Endodermal cell (in vitro differentiated cells): ENCODE measurements around a stretch of chr3.

- PRO-cap: no peak
These were observed 59.7 kb downstream of the ATP2C1 start for GRCh38 chr3:130953545-130954079.

- PRO-cap: no peak
These were observed 66.2 kb downstream of the ASTE1 start for GRCh38 chr3:130960094-130961128.

DNA sequence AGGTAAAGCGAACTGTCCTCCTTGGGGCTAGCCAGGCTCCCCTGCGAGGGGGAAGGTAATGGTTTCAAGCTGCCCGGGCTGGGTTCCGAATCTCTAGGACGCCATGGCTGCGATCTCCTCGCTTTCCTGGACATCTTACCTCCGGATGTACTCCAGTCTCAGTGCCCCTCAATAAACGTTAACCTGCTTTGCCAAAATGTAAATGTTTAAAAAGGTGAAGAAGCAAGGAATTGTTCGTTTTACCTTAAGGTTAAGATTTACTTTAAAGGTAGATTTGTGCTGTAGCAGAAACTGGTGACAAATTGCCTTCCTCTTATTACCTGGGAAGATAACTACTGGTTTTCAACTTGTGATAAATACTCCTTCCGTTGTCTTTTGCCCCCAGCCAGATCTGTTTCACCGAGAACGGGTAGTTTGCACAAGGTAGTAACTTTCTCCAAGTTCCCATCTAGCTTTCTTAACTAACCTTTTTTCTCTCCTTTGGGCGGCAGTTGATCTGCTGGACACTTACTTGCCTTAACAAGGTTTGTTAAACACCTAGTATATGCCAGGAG lies 405 bp downstream of the NEK11 start:
- PRO-cap: no peak

- PRO-cap: no peak
These were observed 1.9 kb downstream of the NUDT16 start for GRCh38 chr3:131383359-131383936.

GRCh38 chr3:131383937-131384694 lies 2.5 kb downstream of the NUDT16 start:
- PRO-cap: no peak

DNA sequence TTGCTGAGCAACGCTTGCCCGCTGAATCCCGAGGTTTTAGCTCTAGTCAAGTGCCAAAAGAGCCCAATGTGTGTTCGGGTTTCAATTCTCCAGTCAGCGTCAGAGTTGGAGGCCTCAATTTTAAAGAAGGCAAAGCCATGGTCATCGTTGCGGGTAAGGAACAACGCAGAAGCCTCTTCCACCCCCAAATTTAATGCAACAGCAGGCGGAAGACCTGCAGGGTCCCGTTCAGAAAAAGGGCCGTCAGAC lies 213 bp upstream of the ACAD11 start:
- PRO-cap: bidirectional peak, plus-strand start at position 66 of the sequence, minus-strand start outside the sequence

DNA sequence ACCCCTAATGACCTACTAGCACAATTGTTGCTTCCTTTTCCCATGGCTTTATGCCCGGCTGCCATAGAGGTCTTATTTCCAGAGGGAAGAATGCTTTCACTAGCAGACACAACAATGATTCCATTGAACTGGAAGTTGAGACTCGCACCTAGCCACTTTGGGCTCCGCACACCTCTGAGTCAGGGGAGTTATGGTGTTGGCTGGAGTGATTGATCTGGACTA lies 60.7 kb upstream of the CDV3 start:
- PRO-cap: no peak

- PRO-cap: no peak
These were observed 8.4 kb downstream of the TOPBP1 start for GRCh38 chr3:133653180-133653922.

DNA sequence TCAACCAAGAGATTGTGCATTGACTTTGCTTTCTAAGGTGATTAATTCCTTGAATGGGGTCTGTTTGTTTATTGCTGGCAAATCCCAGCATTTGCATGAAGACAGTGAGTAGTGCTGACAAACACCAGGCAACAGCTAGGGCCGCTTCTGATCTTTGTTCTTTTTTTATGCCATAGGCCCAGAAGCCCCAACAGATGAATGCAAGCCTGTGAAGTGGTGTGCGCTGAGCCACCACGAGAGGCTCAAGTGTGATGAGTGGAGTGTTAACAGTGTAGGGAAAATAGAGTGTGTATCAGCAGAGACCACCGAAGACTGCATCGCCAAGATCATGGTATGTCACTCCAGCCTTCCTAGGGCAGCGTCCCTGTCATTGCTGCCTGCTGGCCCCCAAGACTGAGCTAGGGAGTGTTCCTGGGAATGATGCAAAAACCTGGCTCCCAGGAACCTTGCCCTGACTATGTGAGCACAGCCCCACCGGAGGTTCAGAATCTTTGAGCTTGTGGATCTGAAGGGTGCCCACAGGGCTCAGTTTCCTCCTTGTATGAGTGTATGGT lies 12.9 kb downstream of the TF start:
- PRO-cap: no peak

GRCh38 chr3:133776481-133776808 lies 29.2 kb upstream of the SRPRB start:
- PRO-cap: no peak

DNA sequence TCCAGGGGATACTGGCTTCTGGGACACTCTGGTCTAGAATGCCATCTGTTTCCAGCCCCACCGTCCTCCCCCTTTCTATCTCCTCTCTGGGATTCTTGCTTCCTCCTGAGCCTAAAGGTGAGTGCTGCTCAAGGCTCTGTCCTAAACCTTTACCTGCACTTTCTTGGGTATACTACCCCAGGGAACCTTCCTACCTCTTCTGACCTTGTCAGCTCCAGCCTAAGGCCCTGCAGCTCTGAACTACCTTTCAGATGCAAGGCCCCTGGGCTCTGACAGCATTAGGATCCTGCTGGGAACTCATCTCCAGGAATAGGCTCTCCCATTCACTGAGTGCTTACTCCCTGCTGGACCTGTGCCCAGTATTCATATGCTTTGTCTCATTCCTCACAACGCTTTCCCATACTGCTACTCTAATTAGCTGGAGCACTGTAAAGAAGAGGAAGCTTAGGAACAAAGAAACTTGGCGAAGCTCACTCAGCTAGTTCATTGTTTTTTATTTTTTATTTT lies 53.7 kb upstream of the RAB6B start:
- PRO-cap: no peak

DNA sequence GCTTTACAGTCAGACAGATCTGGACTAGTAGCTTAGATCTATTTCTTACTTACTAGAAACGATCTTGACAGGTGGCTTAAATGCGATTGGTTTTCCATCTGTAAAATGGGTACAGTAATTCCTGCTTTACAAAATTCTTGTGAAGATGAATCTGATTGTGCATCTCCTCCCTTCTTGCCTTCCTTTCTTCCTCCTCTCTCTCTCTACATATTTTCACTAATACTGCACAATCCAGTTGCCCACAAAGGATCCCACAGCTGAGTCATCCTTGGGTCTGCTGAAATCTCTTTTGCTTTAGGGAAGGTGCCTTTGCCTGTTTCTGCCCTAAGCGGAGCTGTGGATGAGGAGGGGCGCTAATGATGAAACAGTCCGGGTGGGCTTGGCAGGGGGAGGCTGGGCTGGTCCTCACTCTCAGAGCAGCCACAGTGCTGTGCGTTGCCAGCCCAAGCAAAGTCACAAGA lies 46.1 kb downstream of the AMOTL2 start:
- PRO-cap: no peak

GRCh38 chr3:134365469-134366058 lies 8.7 kb downstream of the AMOTL2 start:
- PRO-cap: no peak

DNA sequence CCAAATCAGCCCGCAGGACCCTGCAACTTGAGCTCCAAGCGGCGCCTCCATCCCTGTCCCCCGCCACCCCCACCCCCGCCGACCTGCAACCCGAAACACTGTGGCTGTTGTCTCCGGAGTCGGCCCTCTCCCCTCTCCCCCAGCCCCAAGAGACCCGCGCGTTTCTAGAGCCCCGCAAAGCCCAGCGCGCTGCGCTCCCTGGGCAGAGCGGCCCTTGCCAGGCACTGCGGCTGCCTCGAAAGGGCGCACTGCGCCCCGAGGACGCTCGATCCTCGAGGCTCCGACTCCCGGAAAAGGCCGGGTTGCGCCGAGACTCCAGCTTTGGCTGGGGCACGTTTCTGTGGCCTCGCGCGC lies 311 bp downstream of the AMOTL2 start:
- PRO-cap: no peak

DNA sequence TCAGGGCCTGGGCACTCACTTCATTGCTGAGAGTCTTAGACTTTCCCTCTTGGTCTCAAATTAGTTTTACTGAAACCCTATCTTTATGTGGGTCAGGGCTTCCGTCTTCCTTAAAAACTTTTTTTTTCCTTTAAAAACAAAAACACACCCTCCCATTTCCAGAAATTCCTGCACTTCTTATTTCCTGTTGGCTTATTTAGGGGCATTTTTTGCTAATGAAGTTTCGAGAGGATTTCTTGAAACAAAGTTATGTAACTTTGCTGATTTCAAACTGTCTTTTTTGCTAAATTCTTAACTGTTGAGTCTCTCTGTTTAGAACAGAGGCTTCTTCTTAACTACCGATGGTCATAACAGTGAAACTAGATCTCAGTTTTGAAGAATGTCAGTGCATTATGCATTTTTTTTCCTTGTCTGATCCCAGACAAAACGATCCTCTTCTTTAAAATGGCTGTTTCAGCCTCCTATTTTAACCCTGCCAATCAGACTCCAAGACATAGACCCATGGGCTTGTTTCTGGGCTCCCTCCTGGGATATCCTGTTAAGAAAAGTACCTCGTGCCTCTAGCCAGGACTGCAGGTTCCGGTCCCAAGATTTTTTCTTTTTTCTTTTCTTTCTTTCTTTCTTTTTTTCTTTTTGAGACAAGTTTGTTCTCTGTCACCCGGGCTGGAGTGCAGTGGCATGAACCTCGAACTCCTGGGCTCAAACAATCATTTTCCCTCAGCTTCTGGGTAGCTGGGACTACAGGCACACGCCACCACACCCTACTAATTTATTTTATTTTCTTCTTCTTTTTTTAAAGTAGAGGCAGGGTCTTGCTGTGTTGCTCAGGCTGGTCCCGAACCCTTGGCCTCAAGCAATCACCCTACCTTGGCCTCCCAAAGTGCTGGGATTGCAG lies 23.2 kb downstream of the ANAPC13 start:
- PRO-cap: no peak

- PRO-cap: unidirectional peak, plus-strand start at chr3:135257821; unidirectional peak, plus-strand start at chr3:135257852
These were observed 462.5 kb downstream of the EPHB1 start for GRCh38 chr3:135257477-135258095.

DNA sequence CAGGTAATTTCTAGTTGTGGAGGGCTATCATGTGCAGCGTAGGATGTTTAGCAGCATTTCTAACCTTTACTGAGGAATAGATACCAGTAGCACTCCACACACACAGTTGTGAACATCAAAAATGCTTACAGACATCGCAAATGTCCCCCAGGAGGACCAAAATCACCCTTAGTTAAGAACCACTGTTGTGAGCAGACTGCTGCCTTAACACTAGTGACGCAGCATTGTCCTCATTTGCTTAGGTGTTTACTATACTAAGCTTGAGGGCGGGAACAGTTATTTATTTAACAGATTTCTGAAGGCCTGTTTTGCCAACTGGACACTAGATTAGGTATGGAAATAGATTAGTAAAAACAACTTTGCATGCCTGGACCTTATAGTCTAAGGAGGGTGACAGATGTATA lies 2.3 kb downstream of the PPP2R3A start:
- PRO-cap: no peak

DNA sequence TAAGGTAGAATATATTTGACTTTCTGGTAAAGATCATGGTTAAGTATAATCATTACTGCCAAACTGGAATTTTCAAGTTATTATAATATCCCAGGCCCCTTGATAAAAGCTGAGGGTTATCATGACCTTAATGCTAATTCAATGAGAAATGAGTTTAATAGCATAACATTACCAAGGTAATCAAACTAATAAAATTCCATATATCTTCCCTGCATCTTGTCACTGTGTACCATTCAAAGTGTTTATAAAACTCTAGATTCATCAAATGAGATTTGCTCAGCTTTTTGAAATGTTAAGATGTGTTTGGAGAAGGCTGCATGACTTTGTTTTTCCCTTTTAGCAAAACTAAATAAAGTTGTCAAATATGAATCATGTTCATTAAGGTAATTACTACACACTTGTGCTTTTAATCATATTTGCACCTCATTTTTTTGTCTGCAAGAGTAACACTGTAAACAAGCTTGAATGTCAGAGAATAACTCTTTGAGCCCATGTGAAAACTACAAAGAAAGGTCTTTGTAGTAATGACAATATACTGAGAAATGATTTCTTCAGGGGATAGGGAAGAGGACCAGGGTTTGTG lies 48.5 kb downstream of the MSL2 start:
- PRO-cap: no peak

DNA sequence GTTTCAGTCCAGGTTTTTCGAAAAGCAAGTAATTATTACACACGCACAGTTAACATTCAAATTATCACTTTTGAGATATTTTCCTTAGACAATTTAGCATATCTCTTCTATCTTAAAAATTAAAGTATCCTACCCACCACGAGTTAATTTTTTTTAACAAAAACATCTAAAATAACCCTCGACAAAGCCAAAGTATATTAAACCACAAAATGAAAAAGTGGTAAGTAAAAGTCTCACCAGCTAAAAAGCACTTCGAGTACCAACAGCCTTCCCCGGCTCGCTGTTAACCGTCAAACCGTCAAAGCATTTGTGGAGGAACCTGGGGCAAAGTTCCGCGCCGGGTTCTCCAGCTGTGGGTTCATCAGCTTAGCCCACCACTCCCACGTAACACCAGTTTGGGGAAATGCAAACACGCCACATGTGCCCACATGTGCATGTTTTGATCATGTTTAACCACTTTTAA lies 1.9 kb downstream of the MSL2 start:
- PRO-cap: no peak

DNA sequence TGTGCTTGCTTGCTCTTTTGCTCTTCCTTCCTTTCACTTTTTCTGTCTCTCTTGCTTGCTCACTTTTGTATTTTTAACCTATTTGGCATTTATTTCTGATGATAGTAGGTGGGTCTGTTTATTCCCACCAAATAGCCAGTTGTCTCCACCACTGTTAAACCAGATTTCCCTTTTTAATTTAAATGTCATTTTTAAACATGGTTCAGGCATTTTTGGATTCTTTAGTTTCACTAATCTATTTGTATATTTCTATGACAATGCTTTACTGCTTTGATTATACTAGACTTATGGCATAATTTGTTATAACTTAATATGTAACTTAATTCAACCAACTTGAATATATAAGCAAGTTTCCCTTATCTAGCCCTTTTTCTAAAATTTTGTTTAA lies 184.7 kb downstream of the PCCB start:
- PRO-cap: no peak